Measurements from ENCODE around the genes SFXN1 and HRH2.

DNA sequence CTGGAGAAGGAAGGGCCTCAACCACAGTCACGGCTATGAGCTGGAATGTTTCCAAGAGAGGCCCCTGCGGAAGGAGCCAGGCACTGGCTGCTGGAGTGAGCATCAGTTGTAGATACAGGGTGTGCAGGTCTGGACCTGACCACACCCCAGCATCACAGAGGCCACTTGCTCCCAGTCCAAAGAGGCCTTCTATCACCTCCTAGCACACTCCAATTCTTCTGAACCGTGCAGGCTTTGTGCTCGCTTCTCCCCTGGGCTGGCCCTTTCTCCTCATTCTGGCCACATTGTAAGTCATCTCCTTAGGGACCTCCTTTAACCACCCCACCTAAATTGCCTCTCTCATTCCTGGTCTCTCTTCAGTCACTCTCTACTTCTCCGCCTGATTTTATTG is 120.8 kb upstream of the BOD1 start:
- PRO-cap, result no peak

GRCh38 chr5:173767557-173768750 is 120.2 kb upstream of the CPEB4 start:
- PRO-cap, result no peak

- PRO-cap, result no peak
Measured at GRCh38 chr5:173790145-173791314, 97.6 kb upstream of the CPEB4 start.

- PRO-cap, result no peak
Measured at GRCh38 chr5:173826174-173826750, 61.9 kb upstream of the CPEB4 start.

DNA sequence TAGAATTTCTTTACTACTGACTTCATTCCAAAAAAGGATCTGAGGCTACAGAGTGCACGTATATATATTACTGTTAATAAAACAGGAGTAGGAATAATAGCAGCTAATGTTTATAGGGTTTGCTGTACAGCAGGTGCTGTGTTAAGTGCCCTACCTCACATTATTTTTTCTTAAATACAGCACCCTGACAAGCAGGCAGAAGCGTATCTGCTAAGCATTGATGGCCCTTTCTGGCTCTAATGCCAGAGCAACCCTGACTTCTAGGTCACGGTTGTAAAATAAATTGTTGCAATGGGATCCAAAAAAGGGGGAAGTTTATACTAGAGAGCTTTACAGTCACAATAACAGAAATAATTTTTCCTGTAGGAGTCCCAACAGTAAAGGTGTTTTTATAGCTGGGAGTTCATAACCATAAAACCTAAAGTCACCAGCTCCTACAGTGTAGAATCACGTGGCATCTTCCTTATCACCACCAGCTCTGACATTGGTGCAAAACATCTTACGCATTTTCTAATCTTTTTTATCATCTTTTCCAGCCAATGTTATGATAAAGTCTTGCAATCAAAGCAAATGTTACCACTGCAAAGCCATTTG is 29.7 kb upstream of the CPEB4 start:
- PRO-cap, result no peak

DNA sequence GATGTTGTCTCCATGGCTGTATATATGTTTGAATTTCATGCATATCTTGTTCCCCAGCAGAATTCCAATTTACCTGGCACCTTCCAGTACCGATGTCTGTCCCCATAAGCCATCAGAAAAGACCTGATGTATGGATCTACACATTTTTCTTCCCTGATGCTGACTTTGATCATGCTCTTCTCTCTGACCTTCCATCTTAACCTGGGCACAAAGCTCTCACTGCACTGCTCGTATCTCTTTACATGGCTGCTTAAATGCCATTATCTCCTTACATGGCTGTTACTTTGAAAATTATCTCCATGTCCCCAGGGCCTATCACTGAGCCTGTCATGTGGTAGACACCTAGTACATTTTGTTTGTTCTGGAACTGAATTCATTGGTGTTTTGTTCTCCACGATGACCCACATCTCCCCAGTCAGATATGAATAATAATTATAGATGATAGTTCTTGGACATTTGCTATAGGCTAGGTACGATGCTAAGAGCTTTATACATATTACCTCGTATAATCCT is 10.0 kb upstream of the CPEB4 start:
- PRO-cap, result no peak

- PRO-cap, result no peak
Measured at GRCh38 chr5:173878627-173879045, 9.5 kb upstream of the CPEB4 start.

DNA sequence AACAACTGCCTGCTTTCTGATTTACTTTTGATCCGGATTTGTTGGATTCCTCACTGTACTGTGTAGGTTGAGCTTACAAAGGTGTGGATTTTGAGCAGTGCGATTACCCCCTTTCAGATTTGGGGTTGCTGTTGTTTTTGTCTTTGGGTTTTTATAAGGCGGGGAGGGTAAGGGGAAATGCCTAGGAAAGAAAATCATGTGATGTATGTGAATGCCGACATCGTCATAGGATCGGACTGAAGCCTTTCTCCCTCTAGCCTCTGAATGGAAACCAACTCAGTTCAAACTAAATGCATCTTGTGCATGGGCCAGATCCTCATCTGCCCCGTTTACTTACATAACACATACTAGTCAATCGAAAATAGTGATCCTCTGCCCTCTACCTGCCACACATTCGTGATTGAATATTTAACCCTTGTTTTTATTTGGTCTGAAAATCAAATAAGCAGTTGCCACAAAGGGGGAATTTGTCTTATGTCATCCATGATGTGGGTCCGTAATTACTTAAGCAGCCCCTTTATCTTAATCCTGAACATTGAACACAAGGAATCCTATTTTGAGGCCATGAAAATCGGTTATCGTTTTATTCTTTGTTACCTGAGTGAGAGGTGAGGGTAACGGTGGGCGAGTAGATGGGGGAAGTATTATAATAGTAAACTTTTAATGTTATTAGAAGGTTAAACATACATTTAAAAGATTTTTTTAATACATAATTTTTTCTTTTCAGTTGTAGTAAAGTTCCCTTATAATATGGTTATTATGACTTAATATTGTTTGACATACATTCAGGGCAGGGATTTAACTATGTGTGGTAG is 30.4 kb downstream of the CPEB4 start:
- PRO-cap, result unidirectional peak, plus-strand start at position 217 of the sequence

DNA sequence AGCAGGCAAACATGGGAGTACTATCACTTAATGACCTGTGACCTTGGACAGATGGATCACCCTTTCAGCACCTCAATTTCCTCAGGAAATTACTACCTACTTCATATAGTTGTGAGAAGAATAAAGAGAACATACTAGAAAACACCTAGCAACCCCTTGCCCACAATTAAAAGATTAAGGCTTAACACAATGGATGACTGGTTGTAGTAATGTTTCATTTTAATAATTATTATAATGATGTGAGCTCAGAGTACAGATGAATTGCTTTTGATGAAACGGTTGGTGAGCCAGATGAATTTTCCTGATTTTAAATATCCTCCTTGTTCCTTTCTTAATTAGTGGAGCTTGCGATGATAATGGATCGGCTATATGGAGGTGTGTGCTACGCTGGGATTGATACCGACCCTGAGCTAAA is 36.2 kb upstream of the C5orf47 start:
- PRO-cap, result no peak

GRCh38 chr5:173955887-173956803 is 32.8 kb upstream of the C5orf47 start:
- PRO-cap, result no peak

DNA sequence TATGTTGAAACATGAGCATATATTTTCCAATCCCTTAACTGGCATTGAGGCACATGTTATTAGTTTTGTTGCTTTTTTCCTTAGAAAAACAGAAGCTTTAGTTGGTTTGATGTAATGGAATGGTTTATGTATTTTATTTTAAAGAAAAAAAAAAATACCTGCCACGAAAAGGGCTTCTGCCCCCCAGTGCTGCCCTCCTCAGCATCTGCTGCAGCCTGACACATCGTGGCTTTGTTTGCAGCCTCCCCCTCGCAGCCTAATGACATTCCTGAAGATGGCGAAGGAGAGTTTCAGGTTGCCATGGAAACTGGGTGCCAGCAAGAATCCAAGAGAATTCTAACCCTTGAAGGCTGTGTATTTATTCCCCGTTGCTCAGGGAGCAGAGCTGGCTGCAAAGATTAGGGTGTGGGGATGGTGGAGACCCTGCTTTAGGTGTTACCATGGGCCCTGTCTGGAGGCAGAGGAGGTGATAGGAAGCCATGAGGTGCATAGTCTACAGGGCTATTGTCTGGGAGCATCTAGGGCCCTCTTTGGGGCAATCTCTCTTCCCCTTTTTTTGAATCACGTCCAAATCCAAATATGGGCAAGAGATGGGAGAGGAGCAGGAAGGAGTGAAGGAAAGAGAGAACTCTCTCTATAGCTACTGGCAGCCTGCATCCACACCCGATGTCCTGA is 126.7 kb downstream of the NSG2 start:
- PRO-cap, result no peak

- PRO-cap, result no peak
Measured at GRCh38 chr5:174338153-174338619, 292.7 kb downstream of the NSG2 start.

GRCh38 chr5:174987784-174988095 is 263.4 kb downstream of the MSX2 start:
- PRO-cap, result no peak

DNA sequence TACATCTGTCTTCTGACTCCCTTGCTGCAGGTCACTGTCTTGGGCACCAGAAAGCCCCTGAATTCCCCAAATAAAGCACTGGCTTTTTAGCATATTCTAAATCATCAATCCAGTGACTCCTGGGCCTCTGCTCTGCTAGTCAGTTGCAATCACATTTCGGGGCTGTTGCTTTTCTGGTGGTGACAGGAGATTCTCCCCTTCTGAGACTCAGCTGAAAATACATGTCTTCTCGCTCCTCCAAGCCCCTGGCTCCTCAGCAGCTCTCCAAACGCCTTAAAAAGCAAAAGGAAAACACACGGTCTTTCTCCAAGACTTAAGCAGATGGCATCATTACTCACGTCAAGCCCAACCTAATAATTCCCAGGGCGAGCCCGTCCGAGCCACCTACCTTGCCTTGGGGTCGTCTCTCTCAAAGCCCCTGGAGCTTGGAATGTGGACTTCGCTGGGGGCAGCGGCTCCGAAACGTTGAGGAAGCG is 633 bp downstream of the DRD1 start:
- PRO-cap, result no peak

- PRO-cap, result no peak
Measured at GRCh38 chr5:175444493-175445036, 583 bp upstream of the DRD1 start.

GRCh38 chr5:175478159-175478720 is at the start of gene SFXN1:
SFXN1 (plus strand) TSS chr5:175478560.
- PRO-cap, result no peak

- PRO-cap, result no peak
Measured at GRCh38 chr5:175657585-175658228, at the start of gene HRH2. HRH2 (plus strand) TSS chr5:175658071.

- PRO-cap, result no peak
Measured at GRCh38 chr5:175695360-175695811, 37.5 kb downstream of the HRH2 start.

DNA sequence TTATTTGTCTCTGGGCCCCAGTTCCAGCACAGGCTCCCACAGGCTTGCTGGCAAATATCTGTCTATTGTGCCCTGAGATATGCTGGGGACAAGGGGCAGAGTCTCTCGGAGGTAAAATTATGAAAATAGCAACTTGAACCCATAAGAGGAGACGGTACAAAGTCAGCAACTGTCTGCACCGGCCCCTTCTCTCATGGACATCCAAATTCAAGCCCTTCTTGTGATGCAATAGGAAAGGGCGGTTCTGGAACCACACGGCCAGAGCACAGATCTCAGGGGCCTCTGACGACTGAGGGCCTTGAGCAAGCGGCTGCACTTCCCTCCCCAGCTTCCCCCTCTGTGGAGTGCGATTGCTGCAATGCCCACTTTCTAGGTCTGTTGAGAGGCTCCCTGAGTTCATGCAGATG is 17.9 kb upstream of the CPLX2 start:
- PRO-cap, result no peak

GRCh38 chr5:176060698-176061396 is 92.7 kb upstream of the THOC3 start:
- PRO-cap, result no peak